Ascending aorta (tissue), 1 donor: Measurements from ENCODE around the gene PRF1.

DNA sequence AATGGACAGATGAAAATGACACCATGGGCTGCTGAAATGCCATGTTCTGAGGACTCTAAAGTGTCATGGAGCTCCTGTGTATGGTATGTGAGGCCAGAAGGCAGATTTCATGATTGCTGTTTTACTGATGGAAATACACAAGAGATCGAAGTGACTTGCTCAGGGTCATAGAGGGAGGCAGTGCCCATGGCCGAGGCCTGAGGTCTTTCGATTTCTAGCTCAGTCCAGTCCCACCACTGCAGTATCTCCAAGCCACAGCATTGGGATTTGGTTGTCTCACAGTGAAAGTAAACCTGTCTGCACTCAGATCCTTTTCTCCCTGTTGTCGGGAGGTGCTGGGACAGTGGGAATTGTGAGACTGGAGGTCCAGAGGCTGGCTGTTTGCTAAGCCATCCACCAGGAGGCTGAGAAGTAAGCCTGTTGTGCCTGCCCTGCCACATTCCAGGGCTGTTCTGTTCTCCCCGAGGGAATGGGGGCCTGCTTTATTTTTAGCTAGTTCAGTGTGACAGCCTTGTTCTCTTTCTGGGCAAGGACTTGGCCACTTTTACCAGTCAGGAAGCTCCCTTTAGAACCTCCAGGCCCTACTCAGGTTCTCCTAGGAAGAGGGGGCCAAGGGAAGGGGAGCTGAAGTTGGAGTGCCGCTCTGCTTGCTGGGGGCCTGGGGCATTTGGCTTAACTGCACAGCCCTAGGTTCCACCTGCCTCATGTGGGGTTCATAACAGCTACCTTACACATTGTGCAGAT lies 14.5 kb downstream of the HK1 start:
- PRO-cap = no peak

GRCh38 chr10:69343582-69344176 lies 25.0 kb downstream of the HK1 start:
- PRO-cap = no peak

DNA sequence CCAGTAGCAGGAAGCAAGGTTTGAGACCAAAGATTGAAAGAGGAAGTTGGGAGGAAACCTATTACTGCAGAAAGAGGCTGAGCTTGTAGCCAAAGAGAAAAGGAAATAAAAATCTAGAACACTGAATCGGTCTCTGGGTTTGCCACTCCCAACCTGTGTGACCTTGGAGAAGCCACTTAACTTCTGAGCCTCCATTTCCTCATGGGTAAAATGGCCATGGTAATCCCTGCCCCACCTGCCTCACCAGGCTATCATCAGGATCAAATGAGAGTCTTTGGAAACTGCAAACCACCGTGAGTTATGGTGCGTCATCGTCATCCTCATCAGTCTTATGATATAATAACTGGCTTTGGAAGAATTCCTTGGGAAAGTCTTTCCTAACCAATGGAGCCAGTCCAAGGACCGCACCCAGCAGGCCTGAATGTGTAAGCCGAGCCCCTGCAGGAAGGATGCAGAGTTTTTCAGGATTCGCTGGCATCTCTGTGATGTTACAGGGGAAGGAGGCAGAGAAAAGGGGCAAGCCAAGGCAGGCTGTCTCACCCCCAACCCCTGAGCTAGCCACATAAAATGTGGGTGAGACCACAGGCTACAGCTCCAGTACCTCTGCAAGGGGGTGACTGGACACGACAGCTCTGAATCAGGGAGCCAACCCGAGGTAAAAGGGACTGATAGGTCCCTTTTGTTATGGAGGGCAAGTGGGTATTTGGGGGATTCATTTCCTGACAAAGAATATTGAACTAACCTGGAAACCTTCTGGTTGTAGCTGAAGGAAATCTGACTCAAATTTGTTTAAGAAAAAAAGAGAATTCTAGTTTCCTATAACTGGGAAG lies 30.7 kb downstream of the HK1 start:
- PRO-cap = unidirectional peak, minus-strand start at position 262 of the sequence

- PRO-cap = no peak
Measured at GRCh38 chr10:69359577-69360138, 41.0 kb downstream of the HK1 start.

- PRO-cap = bidirectional peak, plus-strand start at chr10:69408955, minus-strand start at chr10:69408732
Measured at GRCh38 chr10:69408521-69408870, 8.2 kb downstream of the TACR2 start.

GRCh38 chr10:69411202-69411925 lies 5.4 kb downstream of the TACR2 start:
- PRO-cap = no peak

GRCh38 chr10:69417284-69417875 lies 662 bp upstream of the TACR2 start:
- PRO-cap = no peak

- PRO-cap = no peak
Measured at GRCh38 chr10:69449492-69450199, 1.6 kb upstream of the TSPAN15 start.

DNA sequence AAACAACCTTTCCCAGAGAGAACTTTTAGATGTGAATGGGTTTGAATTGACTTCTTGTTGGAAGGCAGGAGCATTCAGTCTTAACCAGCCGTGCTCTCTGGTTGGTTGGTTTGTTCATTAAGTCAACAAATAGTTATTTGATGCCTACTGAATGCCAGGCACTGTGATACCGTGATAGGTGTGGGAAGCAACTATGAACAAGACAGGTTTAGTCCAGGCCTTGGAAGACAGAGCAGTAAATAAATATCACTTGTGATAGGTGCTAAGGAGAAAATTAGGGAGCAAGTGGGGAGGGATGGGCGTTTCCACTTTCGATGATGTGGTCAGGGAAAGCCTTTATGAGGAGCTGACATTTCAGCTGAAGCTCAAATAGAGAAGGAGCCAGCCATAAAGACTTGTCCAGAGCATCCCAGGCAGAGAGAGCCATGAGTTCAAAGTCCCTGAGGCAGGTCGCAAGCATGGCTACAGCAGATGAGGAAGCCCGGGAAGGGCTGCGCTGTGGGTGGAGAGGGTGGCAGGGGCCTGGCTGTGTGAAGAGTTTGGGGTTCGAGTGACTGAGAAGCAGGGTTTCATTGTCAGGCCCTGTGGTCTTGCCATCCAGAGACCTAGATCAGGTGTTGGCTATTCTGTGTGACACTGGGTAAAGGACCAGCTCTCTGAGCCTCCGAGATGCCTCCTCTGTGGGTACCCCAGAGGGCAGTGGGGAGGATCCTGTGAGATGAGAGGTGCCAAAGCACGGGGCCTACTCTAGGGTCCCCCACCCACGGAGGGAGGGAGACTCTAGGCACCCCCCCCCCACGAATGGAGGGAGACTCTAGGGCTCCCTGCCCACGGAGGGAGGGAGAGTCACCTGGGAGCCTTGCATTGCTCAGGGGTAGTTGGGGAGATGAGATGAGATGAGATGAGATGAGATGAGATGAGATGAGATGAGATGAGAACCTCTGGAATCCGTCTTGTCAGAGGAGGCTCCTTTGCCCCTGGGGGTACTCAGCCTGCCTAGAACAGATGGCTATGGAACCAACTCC lies 8.2 kb downstream of the TSPAN15 start:
- PRO-cap = no peak

- PRO-cap = no peak
Measured at GRCh38 chr10:69464825-69465375, 13.6 kb downstream of the TSPAN15 start.

DNA sequence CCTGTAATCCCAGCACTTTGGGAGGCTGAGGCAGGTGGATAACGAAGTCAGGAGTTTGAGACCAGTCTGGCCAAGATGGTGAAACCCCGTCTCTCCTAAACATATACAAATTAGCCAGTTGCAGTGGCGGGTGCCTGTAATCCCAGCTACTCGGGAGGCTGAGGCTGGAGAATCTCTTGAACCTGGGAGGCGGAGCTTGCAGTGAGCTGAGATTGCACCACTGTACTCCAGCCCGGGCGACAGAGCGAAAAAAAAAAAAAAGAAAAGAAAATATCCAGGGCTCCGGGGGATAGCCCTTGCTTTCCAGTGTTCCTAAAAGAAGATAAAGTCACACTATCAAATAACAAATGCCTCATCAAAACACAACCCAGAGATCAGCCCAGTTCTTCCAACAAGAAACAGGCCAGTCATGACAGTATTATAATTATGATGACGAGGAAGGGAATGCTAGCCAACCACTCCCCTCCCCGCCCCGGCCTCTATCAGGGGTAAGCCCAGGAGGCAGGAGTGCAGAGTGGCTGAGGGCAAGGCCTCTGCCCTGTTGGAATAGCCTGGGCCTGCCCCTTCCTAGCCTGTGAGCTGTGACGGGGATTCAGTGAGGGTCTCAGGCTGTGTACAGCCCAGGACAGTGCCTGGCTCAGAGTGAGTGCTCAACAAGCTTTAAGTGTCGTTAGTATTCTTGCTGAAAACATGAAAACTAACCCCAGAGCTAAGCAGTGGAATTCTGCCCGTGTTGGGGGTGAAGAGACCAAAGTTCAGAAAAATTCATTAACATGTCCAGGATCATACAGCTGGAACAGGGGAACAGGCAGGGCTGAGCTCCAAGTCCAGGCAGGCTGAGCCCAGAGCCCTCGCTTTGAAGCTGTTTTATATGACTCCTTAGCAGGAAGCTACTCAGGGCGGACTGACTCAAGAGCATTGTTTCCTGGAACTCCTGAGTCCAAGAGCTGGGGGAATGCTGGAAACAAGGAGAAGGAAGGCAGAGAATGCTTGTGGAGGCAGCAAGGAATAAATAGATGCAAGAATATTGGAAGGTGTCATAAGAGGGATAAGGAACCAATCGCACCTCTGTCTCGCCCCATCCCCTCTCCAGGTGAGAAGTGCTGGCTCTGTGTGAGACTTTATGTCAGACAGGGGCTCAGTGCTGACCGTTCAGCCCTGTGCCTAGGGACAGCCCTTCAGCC lies 54.4 kb downstream of the FAM241B start:
- PRO-cap = no peak

- PRO-cap = no peak
Measured at GRCh38 chr10:69866400-69867675, 65.1 kb downstream of the COL13A1 start.

DNA sequence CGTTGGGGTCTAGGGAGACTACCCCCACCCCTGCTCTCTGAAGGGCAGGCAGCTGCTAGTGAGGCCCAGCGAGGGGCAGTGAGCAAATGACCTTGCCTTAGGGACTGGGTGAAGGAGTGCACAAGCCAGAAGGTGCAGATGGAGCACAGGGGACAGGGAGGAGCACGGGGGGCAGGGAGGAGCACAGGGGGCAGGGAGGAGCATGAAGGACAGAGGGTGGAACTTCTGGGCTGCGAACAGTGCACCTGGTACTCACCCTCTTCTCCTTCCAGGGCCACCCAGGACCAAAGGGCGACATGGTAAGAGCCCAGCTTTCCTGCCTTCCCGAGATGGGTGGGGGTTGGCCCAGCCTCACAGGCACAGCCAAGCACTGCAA lies 87.4 kb downstream of the COL13A1 start:
- PRO-cap = no peak

GRCh38 chr10:70272051-70272673 lies 11.6 kb downstream of the NPFFR1 start:
- PRO-cap = no peak

DNA sequence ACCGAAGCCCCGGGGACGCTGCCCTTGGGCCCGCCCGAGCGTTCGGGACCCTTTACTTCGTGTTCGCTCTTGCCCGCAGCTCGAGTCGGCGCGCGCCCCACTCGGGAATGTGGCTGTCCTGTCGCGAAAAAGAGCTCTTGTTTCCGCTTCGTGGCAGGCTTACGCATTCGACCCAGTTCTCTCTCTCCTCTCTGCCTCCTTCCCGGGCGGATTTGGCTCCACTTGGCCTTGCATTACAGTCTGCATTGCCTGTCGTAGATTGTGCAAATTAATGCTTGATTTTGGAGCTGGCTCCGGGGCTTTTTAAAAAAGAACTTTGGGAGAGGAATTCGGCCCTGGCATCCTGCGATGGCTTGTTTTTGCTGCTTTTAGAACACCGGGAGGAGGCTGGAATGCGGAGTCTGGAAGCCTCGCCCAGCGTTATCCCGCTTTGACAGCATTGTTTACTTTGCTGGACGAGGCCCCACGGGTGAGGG lies 741 bp downstream of the EIF4EBP2 start:
- PRO-cap = no peak

- PRO-cap = no peak
Measured at GRCh38 chr10:70409553-70410214, 5.7 kb downstream of the EIF4EBP2 start.

DNA sequence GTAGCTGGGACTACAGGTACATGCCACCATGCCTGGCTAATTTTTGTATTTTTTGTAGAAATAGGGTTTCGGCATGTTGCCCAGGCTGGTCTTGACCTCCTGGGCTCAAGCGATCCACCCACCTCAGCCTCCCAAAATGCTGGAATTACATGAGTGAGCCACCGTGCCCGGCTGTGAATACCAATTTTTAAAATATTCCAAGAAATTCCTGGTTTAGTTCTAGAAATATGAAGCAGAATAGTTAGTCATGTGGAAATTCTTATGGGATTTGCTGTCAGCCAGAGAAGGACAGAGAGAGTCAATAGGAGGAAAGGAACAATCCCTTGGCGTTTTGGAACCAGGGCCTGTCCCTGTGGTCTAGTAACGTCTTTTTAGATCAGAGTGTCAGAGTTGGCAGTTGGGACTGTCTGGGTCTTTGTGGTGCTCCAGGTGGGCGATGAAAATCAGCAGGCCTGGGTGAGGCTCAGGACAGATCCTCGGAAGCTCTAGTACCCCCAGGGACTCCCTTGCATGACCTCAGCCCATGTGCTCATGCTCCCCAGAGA lies 7.9 kb downstream of the NODAL start:
- PRO-cap = unidirectional peak, plus-strand start at position 291 of the sequence

DNA sequence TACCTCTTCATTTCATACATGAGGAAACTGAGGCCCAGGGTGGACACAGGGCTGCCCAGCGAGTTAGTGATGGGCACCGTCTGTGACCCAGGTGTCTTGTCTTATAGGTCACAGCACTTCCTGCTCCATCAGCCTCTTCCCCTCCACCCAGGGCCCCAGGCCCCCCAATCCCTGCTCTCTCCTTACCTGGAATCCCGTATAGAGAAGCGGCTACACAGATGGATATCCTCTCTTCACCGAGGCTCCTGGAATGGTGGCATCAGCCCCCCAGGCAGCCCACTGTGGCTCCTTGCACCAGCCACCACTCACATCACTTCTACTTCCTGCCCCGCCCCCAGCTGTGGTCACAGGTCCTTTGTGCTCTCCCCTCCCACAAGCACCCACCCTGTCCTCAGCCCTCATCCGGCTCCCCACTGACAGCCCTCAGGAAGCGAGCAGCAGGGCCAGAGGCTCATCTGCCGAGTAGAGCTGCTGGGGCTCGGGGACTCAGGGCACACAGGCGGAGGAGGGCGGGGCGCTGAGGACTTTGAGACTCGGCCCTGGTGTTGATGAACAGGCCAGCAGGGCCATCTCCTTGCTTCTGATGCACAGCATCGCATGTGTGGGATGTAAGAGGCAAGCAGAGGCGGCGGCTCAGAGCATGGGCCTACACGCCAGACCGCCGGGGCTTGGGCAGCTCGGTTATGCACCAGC lies at the start of gene PRF1:
Gene PRF1, minus strand, starts transcription at position 283 of the 693 bp plus-strand sequence.
- PRO-cap = no peak

- PRO-cap = no peak
Measured at GRCh38 chr10:71005492-71006053, 117.2 kb upstream of the PCBD1 start.

DNA sequence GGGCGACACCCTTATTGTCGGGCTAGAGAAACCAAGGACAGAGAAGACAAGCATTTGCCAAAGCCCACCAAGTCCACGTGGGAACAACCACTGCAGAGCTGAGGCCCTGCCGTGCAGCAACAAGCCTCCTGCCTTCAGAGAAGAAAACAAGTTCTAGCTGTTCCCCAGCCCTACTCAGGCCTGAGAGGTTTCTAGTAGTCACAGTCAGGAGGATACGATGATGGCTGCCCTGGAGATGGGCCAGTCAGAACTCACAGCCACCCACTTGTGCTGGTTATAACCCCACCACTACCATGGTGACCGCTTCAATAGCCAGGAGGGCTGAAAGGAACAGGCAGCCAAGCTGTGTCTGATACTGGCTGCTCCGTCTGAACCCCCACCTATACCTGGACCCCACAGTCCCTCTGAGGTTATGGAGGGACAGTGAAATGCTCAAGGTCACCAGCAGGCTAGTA lies 125.7 kb upstream of the PCBD1 start:
- PRO-cap = no peak